ENCODE results near the genes ALPG, INPP5D, UGT1A6 and SPP2.

GRCh38 chr2:231924911-231925764 lies 1.1 kb downstream of the NPPC start:
- PRO-cap, result no peak
- RAMPAGE, long total RNA, 2 experiments, result no peak in any of the 2 experiments

DNA sequence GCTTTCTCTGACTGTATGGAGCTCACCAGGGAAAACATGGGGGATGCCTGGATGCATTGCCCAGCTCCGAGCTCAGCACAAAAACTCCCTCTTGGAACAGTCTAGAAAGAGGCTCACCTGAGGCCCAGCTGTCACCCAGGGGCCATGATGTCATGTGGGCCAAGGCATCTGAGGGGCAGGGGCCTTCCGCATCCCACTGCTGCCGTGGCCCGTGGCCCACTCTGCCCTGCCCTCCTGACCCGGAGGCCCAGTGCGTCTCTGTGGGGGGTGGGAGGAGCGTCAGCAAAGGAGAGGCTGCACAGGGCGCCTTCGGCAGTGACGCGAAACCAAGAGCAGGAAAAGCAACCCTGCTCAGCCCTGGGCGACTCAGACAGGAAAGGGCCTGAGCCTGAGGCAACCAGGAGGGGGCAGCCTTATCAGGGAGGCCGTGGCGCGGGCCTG lies 57.2 kb upstream of the ALPP start:
- PRO-cap, result no peak
- RAMPAGE, long total RNA, 2 experiments, result no peak in any of the 2 experiments

DNA sequence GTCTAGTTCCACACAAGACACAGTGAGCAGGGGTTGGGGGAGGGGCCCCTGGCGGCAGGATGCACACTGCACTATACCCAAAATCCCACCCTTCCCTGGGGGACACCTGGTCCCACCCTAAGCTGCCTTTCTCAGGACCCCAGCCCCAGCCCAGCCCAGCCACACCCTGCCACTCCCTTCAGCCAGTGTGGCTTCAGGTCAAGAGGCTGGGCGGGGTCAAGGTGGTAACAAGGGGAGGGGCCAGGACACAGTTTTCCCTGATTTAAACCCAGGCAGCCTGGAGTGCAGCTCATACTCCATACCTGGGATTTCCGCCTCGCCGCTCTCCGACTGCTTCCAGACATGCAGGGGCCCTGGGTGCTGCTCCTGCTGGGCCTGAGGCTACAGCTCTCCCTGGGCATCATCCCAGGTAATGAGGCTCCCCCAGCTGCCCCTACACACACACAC lies at the start of gene ALPG:
Gene ALPG, plus strand, starts transcription at position 292 of the 447 bp plus-strand sequence.
- PRO-cap, result no peak
- RAMPAGE, long total RNA, 2 experiments, result no peak in any of the 2 experiments

DNA sequence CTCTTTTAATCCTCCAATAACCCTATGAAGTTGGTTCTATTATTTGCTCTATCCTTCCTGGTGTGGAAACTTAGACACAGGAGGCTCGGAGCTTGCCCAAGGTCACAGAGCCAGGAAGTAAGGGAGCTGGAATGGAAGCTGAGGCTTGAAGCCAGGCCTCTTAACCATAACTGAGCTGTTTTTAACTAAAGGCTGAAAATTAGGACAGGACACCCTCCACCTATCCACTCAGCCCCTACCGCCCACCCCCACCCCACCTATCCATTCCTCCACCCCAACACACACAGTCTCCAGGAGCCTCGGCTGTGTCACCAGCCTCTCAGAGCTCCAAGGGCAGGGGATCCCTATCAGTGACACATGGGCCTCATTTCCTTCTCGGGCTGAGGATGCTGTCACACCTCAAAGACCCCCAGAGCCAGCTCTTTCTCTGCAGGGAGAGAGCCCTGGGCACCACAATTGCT lies 14.0 kb upstream of the ECEL1 start:
- PRO-cap, result no peak
- RAMPAGE, long total RNA, 2 experiments, result no peak in any of the 2 experiments

DNA sequence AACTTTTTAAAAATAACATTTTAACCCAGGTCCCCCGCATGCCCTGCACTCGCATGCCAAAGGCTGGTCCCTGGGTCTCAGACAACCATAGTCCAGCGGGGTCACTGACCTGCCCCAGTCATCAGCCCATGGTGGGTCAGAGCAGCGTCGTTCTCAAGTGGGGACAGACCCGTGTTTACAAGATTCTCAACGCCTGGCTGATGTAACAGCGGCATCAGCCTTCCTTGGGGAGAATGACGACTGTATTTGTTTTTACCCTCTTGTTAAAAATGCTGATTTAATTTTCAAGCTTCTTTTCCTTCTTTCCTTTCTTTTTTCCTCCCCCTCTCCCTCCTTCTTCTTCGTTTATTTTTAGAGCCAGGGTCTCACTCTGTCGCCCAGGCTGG lies 1.1 kb upstream of the EFHD1 start:
- PRO-cap, result no peak
- RAMPAGE, long total RNA, 2 experiments, result no peak in any of the 2 experiments

DNA sequence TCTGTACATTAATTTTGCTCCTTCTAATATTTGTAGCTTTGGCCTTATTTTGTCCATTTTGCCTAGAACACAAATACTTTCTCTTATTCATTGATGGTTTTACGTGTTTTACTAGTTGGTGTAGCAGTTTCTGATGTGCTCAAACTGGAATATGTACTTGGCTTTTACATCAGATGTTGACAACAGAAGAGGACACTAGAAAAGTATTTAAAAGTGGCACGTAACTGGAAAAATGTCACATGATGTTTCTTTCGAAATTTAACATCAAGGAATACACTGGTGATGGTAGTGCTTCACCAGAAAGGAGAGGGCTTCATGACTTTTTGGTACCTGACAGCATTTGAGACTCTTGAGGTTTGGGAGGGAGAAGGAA lies 1.4 kb downstream of the GIGYF2 start:
- PRO-cap, result no peak
- RAMPAGE, long total RNA, 2 experiments, result no peak in any of the 2 experiments

GRCh38 chr2:233059543-233060518 lies at the start of gene INPP5D:
Gene INPP5D, plus strand, starts transcription at chr2:233060342.
- PRO-cap, result unidirectional peak, plus-strand start at chr2:233060342
- RAMPAGE, long total RNA, 2 experiments, result start-site peak on the plus strand in 2 of 2 experiments, at chr2:233060292-233060397 at its widest, 34 to 55 reads per replicate

GRCh38 chr2:233092313-233092897 lies 32.3 kb downstream of the INPP5D start:
- PRO-cap, result no peak
- RAMPAGE, long total RNA, 2 experiments, result no peak in any of the 2 experiments

GRCh38 chr2:233114367-233114866 lies 54.3 kb downstream of the INPP5D start:
- PRO-cap, result no peak
- RAMPAGE, long total RNA, 2 experiments, result no peak in any of the 2 experiments

- PRO-cap, result no peak
- RAMPAGE, long total RNA, 2 experiments, result no peak in any of the 2 experiments
Observed at GRCh38 chr2:233296969-233297504, 10.6 kb upstream of the SAG start.

- PRO-cap, result no peak
- RAMPAGE, long total RNA, 2 experiments, result no peak in any of the 2 experiments
Observed at GRCh38 chr2:233388068-233388627, 33.9 kb downstream of the DGKD start.

- PRO-cap, result no peak
- RAMPAGE, long total RNA, 2 experiments, result no peak in any of the 2 experiments
Observed at GRCh38 chr2:233408514-233409146, 54.3 kb downstream of the DGKD start.

DNA sequence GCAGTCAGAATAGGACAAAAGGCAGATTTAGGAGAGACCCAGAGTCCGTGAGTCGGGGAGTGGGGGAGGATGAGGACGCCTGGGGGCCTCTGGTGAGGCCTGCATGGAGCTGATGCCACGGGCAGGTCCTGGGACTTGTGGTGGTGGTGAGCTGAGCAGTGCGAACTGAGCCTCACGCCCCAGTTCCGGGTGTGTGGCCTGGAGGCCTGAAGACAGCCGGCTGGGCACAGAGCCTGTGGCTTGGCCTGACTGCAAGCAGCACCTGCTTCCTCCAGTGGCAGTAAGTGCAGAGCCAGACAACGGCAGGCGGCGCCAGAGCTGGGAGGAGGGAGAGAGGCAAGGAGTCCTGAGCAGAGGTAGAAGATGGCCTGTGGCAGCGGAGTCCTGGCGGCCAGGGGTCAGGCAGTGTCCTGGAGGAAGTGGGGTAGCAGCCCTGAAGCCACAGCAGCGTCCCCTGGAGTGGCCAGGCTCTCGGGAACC lies 86.2 kb downstream of the USP40 start:
- PRO-cap, result bidirectional peak, plus-strand start at position 283 of the sequence, minus-strand start at position 130 of the sequence
- RAMPAGE, long total RNA, 2 experiments, result no peak in any of the 2 experiments

DNA sequence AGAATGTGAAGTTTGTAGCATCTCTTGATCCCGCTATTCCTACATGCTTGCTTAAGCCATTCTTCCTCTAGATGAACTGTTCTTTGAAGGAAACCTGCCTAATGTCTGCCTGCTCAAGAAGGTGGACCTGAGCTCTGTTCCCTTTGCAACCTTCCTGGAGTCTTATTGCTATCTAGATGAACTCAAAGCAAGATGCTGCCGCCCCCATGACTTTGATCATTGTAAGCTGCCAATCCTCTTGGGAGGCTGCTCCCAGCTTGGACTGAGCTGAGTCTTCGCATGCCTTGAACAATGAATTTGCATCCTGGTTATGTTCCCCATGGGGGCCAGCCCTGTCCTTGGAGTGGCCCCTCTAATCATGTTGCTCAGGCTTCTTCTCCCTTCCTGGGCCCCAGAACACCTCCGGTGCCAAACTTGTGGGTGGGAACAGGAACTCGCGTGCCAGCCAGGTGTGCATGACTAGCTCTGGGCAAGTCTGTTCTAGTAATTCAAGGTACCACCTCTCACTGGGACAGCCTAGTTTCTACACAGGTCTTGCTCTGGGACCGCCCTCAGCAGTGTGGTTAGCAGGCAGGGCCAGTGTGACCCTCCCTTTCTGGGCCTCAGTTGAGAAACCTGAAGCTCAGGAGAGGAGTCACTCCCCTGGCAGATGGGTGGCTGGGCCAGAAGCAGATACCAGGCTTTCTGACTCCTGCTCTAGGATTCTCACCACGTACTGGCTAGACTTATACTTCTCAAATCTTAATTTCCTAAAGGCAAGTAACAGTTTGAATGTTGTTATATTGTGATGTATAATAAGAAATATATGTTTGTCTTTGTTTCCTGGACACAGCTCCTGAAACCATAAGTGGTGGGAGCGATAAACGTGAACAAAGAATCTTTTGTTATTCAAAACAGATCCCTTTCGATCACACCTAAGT lies 1.4 kb upstream of the UGT1A6 start:
- PRO-cap, result unidirectional peak, plus-strand start at position 648 of the sequence
- RAMPAGE, long total RNA, 2 experiments, result start-site peak on the plus strand in 1 of 2 experiments, centred at position 638 of the sequence, 10 reads per replicate

GRCh38 chr2:233692449-233693030 lies at the start of gene UGT1A6:
Gene UGT1A6, plus strand, starts transcription at chr2:233692890.
- PRO-cap, result no peak
- RAMPAGE, long total RNA, 2 experiments, result no peak in any of the 2 experiments

DNA sequence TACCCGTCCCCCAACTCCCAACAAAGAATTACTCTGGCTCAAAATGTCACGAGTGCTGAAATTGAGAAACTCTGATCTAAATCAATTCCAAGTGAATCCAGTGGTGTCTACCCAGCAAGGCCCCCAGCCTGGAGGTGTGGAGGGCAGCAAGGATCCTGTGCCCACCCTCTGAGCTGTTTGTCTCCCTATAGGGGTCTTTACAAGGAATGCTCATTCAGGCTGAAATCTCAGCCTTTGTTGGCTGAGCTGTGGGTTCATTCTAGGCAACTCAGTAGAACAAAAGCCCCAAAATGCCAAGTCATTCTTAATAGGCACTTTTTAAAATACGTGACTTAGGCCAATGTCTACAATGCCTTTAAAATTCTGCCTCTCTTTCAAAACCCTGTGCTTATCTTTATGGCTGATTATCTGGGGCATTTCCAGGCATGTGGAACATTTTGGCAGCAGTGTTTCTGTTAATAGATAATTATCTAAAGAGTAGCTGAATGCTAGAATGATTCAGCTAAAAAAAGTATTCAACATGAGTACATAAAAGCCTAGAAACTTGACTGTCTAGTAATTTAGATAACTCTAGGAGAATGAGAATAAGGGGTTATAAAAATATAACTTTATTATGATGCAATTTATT lies 7.4 kb downstream of the UGT1A6 start:
- PRO-cap, result no peak
- RAMPAGE, long total RNA, 2 experiments, result no peak in any of the 2 experiments

DNA sequence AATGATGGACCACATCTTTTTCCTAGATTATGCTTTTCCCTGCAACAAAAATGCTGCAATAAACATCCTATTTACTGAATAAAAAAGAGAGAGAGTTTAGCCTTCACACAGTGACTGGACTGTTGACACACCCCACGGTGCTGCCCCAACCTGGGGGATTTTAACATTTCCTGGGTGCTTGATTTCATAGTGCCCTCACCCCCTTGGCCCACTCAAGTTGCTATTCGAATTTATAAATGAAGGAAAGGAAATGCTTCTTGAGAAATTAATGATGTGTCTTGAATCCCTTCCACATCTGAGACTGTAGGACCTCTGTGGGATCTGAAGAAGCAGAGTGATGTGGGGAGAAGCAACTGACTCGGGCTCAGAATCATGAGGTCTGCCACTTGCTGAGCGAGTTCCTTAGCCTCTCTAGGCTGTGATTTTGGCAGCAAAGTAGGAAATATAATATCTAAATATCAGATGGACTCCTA lies 61.5 kb downstream of the TRPM8 start:
- PRO-cap, result no peak
- RAMPAGE, long total RNA, 2 experiments, result no peak in any of the 2 experiments

GRCh38 chr2:234050312-234050943 lies at the start of gene SPP2:
Gene SPP2, plus strand, starts transcription at chr2:234050702.
- PRO-cap, result no peak
- RAMPAGE, long total RNA, 2 experiments, result no peak in any of the 2 experiments

DNA sequence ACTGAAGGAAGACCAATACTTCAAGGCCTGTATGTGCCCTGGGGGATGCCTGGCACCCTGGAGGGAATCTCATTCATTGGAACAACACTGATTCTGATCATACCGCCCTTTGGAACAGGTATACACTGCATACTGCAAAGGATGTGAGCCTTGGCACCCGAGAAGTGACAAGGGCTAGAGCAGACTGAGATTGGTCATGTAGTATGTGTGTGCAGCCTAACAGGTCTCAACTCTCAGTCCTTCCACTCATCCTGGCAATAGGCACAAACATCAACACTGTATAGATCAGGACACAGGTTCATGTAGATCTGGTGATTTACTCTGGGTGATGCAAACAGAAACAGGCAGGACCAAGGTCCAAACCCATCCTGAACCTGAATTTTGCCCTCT lies 151.3 kb downstream of the SPP2 start:
- PRO-cap, result no peak
- RAMPAGE, long total RNA, 2 experiments, result no peak in any of the 2 experiments

DNA sequence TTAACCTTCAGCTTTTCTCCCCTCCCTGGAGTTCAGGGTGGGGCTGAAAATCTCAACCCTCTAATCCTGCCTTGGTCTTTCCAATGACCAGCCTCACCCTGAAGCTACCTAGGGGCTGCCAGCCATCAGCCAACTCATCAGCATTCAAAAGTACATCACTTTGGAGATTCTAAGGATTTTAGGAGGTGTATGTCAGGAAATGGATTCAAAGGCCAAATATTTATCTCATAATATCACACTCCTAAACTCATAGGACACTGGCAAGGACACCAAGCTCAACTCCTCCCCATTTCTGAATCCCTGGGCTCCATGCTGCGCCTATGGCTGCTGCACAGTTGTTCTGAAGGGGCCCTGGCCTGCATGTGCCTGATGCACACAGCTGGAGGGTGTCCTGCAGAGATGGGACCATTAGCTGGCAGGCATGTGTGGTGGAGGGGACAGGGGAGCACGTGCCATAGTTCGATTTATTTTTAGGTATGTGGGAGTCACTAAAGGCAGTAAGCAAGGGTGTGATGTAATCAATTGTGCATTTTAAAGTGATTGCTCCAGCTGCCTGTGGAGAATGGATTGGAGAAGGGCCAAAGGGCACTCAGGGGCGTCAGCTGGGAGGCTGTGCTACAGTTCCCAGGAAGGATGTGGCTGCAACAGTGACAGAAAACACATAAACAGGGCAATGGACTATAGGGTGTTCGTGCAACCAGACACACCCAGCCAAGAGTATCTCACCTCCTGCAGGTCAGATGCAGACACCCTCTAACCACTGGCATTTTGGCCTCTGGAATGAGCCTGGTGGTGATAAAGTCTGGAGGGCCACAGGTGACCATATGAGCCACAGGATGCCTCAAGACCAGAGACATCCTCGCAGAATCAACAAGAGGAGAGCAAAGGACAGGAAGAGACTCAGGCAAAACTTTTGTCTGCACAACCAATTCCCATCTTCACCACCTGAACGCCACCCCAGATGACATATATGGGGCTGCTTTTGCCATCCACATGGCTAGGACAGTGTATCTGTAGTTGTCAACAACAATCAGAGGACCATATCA lies 205.1 kb downstream of the ARL4C start:
- PRO-cap, result no peak
- RAMPAGE, long total RNA, 2 experiments, result no peak in any of the 2 experiments

All from prostate gland (tissue), 2 donors.